Metastatic Pancreatic Carcinoma in the Ovary (tissue), 1 donor: Measurements from ENCODE around the gene DCAF16.

GRCh38 chr4:15921311-15921701 is 17.2 kb downstream of the FGFBP1 start:
- PRO-cap = no peak

DNA sequence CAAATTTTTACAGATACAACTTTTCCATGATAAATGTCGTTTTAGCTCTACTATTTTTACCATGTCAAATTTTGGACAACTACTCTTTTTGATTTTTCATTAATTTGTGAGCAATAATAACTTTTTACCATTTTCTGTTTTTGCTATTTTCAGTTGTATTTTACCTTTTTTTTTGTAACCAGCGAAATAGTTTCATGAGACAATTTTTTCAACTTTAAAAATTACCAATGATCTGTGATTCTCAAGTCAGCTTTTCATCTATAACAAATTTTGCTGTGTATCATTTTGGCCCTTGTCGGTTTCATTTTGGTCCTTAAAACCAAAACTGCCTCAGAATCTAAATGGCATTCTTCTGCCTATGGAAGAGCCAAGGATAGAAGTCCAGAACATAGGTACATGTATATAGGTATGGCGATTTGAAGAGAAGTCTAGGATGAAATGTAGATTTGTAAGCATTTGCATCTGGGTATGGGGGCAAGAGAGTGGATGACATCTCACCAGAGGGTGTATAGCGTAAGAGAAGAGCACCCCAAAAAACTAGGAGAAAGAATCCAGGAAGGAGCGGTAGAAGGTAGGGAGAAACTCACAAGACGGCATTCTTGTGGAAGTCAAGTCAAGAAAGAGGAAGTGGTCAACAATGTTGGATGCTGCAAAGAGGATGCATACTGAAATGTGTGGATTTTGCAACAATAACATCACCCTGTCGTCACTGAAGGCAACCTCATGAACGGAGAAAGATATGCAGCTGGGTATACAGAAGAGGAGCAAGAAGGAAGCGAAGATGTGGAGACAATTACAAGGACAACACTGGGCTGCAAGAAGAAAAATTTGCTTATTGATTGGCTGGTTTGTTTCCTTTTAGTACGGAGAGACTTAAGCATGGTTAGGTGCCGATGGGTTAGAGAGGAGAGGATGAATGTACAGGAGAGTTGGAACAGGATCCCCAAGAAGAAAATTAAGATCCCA is 11.2 kb upstream of the TAPT1 start:
- PRO-cap = no peak

GRCh38 chr4:16896213-16896724 is 2.2 kb downstream of the LDB2 start:
- PRO-cap = no peak

- PRO-cap = unidirectional peak, plus-strand start at chr4:16897150
Observed at GRCh38 chr4:16896725-16897305, 1.6 kb downstream of the LDB2 start.

GRCh38 chr4:16900618-16900846 is 2.1 kb upstream of the LDB2 start:
- PRO-cap = no peak

DNA sequence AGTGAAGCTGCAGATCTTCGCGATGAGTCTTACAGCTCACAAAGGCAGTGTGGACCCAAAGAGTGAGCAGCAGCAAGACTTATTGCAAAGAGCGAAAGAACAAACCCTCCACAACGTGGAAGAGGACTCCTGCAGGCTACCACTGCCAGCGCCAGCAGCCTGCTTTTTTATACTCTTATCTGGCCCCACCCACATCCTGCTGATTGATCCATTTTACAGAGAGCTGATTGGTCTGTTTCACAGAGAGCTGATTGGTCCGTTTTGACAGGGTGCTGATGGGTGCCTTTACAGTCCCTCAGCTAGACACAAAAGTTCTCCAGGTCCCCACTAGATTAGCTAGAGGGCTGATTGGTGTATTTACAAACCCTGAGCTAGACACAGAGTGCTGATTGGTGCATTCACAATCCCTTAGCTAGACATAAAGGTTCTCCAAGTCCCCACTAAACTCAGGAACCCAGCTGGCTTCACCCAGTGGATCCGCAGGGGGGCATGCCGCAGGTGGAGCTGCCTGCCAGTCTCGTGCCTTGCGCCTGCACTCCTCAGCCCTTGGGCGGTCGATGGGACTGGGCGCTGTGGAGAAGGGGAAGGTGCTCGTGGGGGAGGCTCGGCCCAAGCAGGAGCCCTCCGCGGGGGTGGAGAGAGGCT is 75.7 kb downstream of the QDPR start:
- PRO-cap = no peak

- PRO-cap = no peak
Observed at GRCh38 chr4:17501626-17501951, 10.3 kb downstream of the QDPR start.

GRCh38 chr4:17583964-17584573 is 7.1 kb downstream of the LAP3 start:
- PRO-cap = no peak

DNA sequence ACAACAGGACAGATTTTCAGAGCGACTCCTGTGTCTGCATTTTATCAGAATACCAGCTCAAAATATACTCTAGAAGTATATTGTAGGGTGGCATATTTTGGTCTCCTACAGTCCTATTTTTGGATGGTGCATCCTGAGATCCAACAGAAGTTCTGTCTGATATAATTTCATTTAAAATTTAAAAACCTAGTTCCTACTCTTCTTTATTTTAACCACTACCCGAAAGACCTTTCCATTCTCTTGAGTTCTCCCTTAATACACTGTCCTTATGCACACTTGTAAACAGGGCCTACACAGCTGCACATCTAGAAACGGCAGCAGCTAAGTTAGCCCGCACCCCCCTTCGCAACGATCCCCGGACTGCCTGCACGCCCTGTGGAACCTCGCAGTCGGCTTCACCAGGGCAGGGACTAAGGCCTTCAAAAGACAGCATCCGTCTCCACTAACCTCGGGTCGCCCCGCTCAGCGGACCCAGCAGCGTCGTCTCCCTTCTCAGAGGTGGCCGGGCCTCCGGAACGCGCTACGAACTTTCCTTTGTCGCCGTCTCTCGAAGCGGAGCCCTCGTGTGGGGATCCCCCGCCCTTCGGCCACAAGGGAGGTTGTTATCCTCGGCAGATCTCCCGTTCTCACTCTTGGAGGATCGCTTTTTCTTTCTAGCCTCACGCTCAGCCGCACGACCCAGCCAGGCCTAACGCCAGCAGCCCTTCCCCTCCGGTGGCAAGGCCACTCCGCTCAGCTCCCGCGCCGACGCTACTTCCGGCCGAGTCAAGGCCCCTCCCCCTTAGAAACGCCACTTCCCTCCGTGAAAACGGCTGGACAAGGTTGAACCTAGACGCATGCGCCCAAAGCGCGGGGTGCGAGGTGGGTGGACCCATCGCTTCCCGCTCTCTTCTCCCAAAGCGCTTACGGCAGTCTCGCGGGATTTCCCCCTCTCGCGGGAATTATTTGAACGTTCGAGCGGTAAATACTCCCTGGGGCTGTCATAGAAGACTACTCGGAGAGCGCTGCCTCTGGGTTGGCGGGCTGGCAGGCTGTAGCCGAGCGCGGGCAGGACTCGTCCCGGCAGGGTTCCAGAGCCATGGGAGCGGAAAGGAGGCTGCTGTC is at the start of gene DCAF16:
TSS of gene DCAF16 (minus strand) at position 758 of the 1,104 bp plus-strand sequence.
- PRO-cap = bidirectional peak, plus-strand start at position 989 of the sequence, minus-strand start at position 730 of the sequence

- PRO-cap = no peak
Observed at GRCh38 chr4:18022747-18023092, 1.2 kb upstream of the LCORL start.

GRCh38 chr4:19941715-19942096 is 310.0 kb upstream of the SLIT2 start:
- PRO-cap = no peak

- PRO-cap = no peak
Observed at GRCh38 chr4:20266695-20267167, 15.0 kb downstream of the SLIT2 start.

DNA sequence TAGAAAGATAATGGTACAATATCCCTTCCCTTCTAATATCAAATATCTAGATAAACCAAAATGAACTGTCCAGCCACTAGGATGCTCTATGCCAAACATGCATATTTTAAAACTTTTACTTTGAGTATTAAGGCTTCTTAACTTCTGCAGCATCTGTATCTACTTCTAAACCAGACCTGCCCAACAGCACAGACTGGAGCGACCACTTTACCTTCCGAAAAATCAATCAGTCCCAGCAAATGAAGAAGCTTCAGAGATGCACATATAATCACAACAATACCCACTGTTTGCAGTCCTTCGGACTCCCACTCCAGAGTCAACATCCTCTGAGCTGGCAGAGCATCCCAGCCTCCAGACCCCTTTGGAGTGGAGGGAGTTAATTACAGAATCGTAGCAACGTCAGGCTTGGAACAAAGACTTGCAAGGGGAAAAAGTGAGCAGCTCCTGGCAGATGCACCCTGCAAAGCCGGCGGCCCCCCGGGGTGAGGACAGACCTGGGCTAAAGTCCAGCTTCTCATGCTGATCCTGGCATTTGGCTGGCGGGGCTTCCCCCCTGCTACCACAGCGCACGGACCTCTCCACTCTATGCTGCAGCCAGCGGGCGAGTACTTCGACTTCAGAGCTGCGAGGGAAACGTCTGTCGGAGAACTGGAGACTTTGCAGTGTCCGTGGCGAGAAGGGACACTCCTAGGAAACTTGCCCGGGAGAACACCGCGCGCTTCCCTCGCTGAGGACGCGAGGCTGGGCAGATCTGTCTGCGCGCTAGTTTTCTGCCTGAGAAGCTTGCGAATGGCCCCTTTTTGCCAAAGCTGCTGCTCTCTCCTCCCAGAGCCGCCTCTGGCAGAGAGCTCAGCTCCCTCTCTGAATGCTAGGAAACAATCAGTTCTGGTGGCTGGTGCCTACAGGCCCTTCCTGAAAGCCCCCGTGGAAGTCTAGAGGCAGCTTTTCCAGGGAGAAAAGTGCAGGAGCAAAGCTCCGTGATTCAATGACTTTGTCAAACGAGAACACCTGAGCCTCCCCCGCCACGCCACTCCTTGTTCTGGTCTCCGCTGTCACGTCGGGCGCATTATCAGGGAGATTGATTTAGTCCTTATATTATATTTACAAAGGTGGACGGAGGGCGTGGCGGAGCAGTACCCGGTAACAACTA is 283.7 kb downstream of the PACRGL start:
- PRO-cap = no peak

- PRO-cap = no peak
Observed at GRCh38 chr4:22392217-22392779, 123.6 kb downstream of the ADGRA3 start.

DNA sequence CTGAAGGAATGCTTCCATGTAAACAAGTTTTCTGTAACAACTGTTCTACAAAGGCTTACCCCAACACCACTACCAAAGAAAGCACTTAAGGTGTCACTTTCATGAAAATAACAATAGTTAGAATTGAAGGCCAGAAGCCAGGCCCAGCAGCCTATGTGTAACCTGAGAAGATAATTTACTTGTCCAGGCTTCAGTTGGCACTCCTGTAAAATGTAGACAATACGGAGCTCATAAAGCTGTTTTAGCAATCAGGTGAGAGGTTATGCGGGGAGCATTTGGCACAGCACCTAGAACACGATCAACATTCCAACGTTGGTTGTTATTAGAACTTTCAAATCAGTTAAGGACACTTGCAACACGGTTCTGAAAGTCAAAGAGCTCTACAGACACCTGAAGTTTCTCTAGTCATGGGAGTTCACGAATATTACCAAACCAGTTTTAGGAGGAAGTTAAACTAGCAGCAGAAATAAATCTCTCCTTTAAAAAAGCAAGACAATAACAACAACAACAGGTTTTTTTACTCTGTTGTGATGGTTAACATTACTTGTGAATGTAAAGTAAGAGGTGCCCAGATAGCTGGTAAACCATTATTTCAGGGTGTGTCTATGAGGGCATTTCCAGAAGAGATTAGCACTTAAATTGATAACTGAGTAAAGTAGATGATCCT is 15.6 kb downstream of the ADGRA3 start:
- PRO-cap = no peak

DNA sequence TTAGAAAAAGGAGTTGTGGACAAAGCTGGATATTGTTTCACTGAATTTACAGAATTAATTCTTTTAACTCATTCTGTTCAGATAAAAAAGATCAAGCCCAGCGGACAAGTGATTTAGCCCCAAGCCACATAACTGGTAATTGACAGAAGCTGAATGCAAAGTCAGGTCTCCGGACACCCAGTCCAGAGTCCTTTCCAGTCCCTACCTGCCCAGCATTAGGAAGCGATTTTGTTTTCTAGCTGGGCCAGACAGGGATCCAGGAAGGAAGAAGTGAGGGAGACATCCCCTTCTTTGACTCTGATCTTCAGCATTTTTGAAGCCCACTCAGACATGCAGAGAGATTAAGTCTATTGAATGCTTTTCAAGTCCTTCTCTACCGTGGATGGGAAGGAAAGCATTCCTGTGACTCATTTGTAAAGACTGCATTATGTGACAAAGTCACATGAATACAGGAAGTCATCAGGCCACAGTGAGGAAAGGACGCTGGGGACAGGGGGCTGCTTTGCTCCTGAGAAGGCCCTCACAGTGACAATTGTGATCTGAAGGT is 109.3 kb upstream of the ADGRA3 start:
- PRO-cap = no peak

GRCh38 chr4:23020492-23020850 is 504.6 kb upstream of the ADGRA3 start:
- PRO-cap = no peak

DNA sequence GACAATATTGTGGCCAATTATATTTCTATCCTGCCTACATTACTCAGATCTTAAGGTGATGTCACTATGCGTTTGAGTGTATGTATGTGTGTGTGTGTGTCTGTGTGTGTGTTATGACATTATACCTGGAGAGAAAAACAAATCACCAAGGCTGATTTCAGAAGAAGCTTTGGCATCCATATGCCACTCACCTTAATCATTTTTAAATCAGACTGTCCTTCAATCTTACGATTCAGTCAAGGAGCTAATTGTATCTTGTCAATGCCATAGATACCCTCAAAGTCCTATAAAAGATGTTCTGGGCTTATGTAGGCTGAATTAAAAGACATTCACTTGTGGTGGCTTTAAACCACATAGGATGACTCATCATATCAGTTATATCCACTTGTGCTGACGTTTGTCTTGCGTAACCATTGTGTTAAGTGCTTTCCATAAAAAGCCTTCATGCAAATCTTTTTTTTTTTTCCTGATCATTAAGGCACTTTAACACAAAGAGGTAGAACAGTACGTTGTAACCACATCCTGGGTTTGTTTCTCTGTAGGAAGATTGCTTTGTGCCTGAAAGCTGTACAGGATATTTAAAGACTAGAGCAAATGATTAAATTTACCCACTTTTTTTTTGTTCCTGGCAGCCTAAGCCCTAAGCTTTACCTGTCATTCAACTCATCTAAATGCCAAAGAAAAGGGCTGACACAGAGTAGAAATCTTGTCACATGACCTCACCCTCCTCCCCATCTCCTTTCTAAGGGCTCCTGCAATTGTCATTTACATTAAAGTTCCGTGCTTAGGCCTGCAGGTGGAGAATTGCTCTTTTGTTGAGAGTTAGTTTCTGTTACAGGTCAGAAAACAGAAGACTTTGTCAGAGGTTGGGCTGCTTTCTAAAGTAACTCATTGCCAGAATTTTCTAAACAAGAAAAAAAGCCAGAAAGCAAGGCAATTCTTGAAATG is 555.9 kb downstream of the PPARGC1A start:
- PRO-cap = unidirectional peak, minus-strand start at position 320 of the sequence

DNA sequence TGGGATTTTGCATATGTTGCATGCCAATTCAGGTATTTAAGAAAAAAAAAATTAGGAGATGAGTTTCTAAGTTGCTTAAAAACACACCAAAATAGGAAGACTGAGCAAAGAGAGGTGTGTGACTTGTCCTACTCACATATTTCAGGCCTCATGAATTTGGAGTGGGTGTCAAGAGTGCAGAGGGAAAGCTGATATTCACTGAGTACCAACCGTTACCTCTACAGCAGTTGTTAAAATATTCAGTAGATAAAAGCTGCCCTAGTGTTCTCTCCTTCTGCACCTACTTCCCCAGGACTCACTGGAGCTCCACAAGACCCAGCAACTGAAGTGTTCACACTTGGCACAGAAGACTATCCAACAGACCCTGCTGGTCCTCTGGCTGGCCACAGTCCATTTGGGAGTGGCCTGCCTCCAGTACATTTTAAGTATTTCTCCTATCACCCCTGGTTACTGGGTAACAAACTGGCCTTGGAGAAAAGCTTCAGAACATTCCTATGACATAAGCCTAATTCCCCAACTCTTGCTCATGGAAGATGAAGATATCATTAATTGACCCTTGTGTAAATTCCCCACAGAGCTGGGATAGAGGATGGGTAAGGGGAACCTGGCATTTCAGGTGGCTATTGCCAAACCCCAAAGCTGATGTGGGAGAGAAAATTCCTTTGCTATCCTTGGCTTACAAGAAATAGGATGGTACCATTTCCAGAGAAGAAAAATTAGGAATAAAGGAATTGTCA is 70.7 kb downstream of the PPARGC1A start:
- PRO-cap = no peak

DNA sequence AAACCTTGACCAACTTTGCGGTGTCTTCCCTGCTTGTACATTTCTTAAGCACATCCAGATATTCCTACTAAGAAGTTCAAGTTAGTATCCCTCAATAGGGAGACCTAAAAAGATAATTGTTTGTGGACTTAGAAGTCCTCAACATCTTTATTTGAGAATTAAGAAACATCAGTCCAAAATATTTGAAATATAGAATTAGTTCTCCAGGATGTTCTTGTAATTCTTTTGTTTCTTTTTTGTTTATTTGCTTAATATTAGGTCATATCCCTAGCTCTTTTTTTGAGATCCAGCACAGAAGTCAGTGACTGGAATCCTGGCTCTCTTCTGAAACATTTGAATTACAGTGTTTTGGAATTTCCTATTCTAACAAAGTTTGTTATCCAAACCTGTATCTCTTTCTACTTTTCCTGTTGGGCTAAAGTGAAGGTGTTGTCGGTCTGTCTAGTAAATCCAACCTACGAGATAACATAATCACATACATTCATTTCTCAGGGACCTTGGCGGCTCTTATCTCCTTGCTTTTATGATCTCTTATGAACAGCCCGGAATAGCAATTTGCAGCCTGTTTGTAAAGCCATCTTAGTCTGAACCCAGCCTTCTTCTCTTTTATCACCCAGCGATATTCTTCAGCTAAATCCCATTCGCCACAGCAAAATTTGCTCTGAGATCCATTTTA is 14.7 kb downstream of the PPARGC1A start:
- PRO-cap = no peak